Measurements from ENCODE around the gene CCL24.

DNA sequence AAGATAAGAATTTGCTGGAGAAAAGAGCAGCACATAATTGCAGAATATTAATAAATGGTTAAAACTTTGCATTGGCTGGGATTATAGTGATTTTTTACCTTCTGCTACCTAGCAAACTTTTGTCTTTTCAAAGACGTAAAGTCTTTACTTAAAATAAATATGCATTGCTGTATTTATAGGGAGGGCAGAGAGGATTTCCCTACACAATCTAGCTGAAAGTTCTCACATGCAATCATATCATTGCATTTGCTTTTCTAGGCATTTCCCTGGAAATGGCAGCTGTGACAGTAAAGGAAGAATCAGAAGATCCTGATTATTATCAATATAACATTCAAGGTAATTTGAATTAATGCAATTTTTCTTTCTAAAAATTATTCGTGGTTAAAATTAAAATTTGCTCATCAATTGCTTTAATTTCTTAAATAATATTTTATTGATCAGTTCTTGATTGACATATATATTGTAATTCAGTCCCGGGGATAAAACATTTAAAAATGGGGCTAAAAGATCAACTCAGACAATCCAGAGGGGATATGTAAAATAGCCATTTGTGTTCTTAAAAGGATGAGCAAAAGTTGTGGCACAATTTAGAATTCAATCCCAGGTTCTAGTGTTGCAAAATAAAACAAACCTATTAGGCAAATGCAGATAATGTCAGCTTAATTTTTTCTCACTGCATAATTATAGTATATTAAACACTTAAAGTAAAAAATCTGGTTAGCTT, 53.4 kb downstream of the GTF2I start:
- PRO-cap, 7 experiments: no peak in any of the 7 experiments

GRCh38 chr7:74730055-74730426, 43.8 kb upstream of the NCF1 start:
- PRO-cap, 7 experiments: no peak in any of the 7 experiments

DNA sequence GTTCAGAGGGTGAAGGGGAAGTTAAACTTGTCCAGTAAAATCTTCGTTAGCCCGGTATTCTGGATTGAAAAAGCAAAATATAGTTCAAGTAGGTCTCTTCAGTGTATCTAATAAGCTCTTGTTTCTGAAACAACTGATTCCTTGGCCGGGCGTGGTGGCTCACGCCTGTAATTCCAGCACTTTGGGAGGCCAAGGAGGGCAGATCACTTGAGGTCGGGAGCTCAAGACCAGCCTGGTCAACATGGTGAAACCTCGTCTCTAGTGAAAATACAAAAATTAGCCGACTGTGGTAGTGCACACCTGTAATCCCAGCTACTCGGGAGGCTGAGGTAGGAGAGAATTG, 11.6 kb upstream of the NCF1 start:
- PRO-cap, 7 experiments: no peak in any of the 7 experiments

- PRO-cap, 7 experiments: peak in 3 of 7 experiments; most common plus-strand start chr7:74788823 (in 1); most common minus-strand start chr7:74788739 (in 2)
Measured at GRCh38 chr7:74788460-74789112, 14.8 kb downstream of the NCF1 start.

GRCh38 chr7:75171848-75172156, 79.4 kb downstream of the GTF2IRD2B start:
- PRO-cap, 7 experiments: no peak in any of the 7 experiments

- PRO-cap, 7 experiments: peak in 1 of 7 experiments; most common minus-strand start chr7:75440641 (in 1)
Measured at GRCh38 chr7:75440486-75440884, 45.1 kb downstream of the TRIM73 start.

DNA sequence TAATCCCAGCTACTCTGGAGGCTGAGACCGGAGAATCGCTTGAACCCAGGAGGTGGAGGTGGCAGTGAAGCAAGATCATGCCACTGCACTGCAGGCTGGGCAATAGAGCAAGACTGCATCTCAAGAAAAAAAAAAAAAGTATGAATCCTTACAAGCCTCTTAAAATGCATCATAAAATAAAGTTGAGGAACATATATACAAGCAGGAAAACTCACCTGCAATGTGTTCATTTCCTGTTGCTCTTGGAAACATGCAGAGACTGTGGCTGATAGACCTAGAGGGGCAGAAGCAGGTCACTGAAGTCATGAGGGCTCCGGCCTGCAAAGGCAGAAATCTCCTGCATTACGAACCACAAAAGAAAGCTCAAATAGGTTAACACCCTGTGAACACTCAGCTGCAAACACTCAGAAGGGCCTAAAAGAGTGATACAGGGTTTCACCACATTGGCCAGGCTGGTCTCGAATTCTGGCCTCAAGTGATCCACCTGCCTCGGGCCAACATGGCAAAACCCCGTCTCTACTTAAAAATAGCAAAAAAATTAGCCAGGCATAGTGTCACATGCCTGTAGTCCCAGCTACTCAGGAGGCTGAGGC, 33.7 kb downstream of the SPDYE5 start:
- PRO-cap, 7 experiments: no peak in any of the 7 experiments

DNA sequence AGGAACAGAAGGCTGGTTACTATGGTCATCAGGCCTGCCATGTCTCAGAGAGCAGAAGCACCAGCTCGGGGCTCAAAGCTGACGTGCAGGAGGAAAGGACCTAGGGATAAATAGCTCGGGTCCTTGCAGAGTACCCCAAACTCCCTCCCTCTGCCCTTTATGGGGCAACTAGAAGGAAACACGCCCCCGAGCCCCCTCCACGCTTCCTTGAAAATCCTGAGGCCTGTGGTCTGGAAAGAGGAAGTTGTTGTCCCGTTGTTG, at the start of gene CCL24:
Gene CCL24 (minus strand): TSS at position 132 of the 261 bp plus-strand sequence.
- PRO-cap, 7 experiments: no peak in any of the 7 experiments

DNA sequence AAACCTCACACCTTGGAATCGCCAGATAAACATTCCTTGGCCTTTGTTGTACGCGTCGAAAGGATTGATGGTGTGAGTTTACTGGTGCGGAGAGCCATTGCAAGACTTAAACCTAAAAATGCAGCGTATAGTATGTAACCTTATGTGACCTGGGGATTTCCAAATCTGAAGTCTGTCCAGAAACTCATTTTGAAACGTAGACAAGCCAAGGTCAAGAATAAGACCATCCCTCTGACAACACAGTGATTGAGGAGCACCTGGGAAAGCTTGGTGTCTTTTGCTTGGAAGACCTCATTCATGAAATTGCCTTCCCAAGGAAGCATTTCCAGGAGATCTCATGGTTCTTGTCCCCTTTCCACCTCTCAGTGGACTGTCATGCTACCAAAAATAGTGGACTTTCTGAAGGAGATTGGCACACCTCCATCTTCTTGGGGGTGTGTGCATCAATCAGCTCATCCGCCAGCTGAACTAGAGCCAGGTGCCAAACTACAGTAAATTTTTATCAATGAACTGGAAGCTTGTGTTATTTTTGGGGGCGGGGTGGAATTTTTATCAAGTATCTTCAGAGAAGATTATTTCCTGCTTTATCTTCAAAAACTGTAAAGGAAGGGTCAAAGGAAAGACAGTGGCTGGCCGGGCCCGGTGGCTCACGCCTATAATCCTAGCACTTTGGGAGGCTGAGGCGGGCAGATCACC, 8.2 kb downstream of the POR start:
- PRO-cap, 7 experiments: no peak in any of the 7 experiments

DNA sequence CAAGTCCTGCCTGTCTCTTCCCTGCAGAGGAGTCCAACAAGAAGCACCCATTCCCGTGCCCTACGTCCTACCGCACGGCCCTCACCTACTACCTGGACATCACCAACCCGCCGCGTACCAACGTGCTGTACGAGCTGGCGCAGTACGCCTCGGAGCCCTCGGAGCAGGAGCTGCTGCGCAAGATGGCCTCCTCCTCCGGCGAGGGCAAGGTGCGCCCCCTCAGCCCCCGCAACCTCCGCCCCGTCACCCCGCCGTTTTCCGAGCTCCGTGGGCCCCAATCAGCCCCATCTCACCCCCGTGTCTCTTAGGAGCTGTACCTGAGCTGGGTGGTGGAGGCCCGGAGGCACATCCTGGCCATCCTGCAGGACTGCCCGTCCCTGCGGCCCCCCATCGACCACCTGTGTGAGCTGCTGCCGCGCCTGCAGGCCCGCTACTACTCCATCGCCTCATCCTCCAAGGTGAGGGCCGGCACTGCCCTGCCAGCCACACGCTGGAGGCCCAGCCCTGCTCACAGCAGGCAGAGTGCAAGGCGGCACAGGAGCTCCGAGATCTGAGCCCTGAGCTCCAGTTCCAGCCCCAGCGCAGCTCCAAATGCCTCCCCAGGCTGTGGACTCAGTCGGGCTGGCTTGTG, 9.5 kb downstream of the TMEM120A start:
- PRO-cap, 7 experiments: no peak in any of the 7 experiments

DNA sequence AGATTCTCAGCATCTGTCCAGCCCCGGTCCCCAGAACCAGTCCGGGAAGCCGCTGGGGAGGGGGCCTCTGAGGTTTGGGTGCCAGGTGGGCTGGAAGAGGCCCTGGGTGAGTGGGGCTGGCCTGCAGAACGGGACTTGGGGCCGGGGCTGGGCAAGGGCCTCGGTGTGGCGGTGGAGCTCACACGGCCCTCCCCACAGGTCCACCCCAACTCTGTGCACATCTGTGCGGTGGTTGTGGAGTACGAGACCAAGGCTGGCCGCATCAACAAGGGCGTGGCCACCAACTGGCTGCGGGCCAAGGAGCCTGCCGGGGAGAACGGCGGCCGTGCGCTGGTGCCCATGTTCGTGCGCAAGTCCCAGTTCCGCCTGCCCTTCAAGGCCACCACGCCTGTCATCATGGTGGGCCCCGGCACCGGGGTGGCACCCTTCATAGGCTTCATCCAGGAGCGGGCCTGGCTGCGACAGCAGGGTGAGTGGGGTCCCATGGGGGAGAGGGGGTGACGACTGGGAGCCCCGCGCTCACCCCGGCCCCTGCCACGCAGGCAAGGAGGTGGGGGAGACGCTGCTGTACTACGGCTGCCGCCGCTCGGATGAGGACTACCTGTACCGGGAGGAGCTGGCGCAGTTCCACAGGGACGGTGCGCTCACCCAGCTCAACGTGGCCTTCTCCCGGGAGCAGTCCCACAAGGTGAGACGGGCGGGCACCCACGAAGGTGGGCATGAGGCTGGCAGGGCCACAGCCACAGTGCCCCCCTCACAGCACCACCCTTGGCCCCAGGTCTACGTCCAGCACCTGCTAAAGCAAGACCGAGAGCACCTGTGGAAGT, 8.8 kb downstream of the TMEM120A start:
- PRO-cap, 7 experiments: no peak in any of the 7 experiments

GRCh38 chr7:76133320-76133855, 68.3 kb upstream of the SRRM3 start:
- PRO-cap, 7 experiments: peak in 5 of 7 experiments; most common plus-strand start chr7:76133423 (in 5)

GRCh38 chr7:76233709-76234654, 32.3 kb downstream of the SRRM3 start:
- PRO-cap, 7 experiments: no peak in any of the 7 experiments

- PRO-cap, 7 experiments: no peak in any of the 7 experiments
Measured at GRCh38 chr7:76291385-76292457, 10.8 kb upstream of the HSPB1 start.

DNA sequence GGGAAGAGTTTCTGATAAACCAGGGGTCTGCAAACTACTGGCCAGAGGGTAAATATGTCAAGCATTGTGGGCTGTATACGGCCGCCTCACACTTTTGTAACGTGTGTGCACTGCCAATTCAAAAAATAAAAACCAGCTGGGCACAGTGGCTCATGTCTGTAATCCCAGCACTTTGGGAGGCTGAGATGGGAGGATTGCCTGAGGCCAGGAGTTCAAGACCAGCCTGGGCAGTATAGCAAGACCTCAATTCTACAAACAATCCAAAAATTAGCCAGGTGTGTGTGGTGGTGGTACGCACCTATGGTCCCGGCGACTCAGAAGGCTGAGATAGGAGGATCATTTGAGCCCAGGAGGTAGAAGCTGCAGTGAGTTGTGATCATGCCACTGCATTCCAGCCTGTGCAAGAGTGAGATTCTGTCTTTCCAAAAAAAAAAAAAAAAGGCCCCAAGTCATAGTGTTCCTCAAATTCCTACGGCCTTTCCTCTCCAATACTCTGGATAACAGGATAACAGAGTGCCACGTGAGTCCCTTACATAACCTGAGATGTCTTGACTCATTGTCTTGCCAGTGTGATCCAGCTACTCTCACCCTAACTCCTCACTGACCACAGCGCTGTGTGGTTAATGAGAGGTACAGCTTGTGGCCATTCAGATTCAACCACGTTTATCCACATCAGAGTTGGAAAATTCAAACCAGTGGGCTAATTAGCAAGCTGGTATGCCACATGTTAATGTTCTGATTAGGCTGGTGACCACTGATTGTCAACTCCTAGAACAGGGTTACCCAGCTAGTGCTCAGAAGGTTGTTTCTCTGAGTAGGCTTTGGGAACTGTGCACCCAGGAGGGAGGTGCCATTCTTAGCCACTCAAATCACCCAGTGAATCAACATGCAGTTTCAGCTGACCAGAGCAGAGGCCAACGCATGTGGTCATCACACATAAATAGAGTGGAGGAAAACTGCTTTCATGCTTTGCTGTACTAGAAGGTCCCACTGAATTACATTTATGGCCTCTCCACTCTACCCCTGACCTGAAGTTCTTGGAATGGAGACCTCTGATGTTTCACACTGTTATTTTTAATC, 20.0 kb downstream of the HSPB1 start:
- PRO-cap, 7 experiments: no peak in any of the 7 experiments

- PRO-cap, 7 experiments: no peak in any of the 7 experiments
Measured at GRCh38 chr7:76356624-76357130, 2.1 kb downstream of the YWHAG start.

DNA sequence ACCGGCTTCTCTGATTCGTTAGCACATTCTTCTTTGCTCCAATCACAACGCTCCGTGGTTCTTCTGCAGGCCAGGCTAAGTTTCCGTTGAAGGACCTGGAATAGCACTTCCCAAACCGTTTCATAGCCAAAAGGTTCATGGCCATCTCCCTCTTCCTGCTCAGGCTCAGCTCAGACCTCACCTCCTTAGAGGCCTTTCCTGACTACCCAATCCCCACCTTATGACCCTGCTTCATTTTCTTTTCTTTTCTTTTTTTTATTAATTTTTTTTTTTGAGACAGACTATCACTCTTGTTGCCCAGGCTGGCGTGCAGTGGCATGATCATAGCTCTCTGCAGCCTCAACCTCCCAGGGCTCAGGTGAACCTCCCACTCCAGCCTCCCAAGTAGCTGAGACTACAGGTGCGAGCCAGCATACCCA, 24.5 kb upstream of the YWHAG start:
- PRO-cap, 7 experiments: no peak in any of the 7 experiments

DNA sequence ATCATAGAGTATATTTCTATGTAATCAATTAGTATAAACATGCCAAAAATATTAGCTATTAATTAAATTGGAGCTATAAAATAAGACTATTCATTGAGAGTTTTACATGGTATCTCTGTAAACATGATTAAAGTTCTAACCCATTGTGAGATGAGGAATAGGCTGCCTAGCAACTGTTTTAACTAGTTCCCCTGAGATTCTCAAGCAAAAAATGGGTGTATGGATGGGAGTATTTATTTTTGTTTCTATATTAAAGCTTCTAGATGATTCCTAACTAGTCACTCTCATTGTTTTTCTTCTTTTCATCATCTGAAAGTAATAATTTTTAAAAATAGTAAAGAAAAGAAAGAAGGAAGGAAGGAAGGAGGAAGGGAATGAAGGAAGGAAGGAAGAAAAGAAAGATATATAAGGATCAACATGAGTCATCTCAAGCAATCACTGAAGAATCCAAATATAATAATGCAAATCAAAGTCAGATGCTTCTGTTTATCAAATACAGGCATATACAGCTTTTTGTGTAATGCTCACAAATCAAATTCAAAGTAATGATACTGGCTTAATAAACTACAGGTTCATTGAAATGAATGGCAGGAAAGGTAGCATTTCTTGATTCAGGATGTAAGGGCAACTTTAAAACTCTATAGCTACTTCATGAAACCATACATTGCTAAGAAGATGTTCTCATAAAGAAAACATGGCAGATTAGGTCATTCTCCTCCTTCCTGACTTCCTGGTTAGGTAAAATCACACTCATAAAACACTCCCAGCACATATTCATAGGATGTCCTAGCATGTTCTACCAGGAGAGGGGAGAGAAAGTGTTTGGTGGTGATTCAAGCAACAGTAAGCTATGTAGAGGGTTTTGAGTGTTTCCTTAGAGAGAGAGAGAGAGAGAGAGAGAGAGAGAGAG, 36.6 kb upstream of the SPDYE16 start:
- PRO-cap, 7 experiments: no peak in any of the 7 experiments

DNA sequence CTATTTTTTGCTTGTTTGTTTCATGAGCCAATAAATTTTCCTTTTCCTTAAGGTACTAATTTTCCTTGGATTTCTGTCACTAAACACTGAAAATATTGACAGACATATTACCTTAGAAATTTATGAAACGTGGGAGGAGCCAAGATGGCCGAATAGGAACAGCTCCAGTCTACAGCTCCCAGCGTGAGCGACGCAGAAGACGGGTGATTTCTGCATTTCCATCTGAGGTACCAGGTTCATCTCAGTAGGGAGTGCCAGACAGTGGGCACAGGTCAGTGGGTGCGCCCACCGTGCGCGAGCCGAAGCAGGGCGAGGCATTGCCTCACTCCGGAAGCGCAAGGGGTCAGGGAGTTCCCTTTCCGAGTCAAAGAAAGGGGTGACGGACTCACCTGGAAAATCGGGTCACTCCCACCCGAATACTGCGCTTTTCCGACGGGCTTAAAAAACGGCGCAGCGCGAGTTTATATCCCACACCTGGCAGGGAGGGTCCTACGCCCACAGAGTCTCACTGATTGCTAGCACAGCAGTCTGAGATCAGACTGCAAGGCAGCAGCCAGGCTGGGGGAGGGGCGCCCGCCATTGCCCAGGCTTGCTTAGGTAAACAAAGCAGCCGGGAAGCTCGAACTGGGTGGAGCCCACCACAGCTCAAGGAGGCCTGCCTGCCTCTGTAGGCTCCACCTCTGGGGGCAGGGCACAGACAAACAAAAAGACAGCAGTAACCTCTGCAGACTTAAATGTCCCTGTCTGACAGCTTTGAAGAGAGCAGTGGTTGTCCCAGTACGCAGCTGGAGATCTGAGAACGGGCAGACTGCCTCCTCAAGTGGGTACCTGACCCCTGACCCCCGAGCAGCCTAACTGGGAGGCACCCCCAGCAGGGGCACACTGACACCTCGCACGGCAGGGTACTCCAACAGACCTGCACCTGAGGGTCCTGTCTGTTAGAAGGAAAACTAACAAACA, 101.6 kb upstream of the POMZP3 start:
- PRO-cap, 7 experiments: no peak in any of the 7 experiments

DNA sequence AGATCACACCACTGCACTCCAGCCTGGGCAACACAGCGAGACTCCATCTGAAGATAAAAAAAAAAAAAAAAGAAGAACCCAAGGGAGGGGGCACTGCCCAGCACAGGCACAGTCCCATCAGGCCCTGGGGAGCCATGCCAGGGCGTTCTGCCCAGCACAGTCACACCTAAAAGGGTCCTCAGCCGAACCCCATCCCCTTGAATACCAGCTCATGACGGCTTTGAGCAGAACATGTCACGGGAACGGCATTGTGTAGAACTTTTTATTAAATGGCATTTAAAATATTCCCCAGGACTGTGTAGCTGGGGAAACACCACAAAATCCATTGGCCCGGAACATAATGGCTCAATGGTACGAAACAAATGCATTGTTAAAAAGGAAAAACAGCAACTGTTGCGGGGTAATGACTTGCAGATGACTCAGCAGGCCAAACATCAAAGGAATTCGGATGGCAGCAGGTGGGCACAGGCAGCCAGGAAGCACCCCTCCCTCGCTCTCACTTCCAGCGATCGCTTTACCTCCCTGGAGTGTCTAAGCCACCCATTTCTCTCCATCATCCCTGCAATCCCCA, 22.1 kb downstream of the SPDYE17 start:
- PRO-cap, 7 experiments: no peak in any of the 7 experiments